ENCODE measurements around a stretch of chr2.

DNA sequence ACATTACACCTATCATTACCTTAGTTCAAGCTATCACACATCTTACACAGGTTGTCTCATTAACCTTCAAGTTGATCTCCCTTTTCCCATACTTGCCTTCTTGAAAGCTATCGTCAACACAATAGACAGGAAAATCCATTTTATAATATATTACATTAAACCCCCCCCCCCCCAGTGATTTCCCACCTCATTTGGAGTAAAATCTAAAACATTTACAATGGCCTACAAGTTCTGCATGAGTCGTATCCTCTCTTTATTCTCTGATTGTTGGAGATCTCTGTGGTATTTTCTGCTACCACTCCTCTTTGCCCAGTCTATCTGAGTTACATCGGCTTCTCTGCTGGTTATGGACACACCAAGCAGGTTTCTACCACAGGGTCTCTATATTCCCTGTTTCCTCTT is 79.4 kb upstream of the ZC3H15 start:
- RRBS = no CpG with 5 or more reads among the region's 3 CpGs

GRCh38 chr2:186716654-186717063 is 22.8 kb downstream of the FAM171B start:
- RRBS = no CpG with 5 or more reads among the region's 2 CpGs

DNA sequence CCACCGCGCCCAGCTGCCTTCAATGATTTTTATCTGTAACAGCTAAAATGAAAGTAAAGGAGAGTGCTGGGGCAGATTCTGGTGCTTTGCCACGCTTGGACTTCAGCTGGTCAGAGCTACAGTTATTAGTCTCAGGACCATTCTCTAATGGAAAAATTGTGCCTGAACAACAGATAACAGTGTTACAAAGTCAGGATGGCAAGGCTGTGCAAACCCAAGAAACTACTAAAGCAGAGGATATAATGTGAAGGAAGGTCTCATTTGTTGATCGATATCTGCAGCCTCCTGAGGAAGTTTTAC is 102.7 kb upstream of the ZSWIM2 start:
- RRBS = no CpG with 5 or more reads among the region's 4 CpGs

GRCh38 chr2:187520243-187520757 is 33.9 kb downstream of the TFPI start:
- RRBS = no CpG with 5 or more reads among the region's 8 CpGs

- RRBS = no CpG with 5 or more reads among the region's 5 CpGs
Observed at GRCh38 chr2:187530390-187531131, 23.7 kb downstream of the TFPI start.

DNA sequence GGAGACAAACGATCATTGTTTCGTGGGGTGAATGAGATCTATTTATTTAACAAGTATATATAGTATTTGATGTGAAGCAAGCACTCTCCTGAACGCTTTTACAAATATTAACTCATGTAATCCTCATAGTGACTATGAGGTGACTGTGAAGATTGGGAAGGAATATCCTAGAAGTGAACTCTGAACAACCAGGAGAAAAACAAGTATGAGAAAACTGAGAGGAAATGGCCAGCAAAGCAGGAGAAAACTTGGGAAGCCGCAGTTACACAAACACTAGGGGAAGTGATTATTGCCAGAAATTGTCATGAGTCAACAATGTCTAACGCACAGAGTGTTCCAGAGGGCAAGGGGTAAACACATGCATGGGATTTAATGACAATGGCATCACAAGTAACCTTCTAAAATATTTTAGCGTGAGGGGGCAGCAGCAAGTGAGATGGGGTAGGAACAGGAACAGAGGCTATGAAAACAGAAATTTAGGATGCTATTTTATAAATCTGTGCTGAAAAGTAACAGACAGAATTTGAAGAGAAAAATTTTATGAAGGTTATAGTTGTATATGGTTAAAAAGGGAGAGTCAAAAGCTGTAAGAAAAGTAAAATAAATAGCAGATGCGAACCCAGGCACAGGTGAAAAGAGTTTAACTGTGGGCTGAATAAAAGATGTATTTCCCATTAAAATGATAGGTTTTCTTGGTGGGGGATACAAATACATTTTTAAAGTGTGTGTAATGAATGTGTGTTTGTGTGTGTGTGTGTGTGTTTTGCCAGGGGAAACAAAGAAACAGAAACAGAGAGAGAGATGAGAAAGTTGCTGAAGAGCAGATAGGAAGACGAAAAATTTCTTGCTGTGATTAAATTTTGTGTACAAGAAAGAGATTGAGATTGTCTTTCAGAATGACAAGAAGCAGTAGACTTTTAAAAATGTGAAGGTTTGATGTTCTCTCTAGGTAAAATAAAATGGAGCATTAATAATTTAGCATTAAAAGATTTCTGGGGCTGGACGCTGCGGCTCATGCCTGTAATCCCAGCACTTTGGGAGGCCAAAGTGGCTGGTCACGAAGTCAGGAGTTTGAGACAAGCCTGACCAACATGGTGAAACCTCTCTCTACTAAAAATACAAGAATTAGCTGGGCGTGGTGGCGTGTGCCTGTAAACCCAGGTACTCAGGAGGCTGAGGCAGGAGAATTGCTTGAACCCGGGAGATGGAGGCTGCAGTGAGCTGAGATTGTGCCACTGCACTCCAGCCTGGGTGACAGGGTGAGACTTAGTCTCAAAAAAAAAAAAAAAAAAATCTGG is 12.2 kb downstream of the TFPI start:
- RRBS = no CpG with 5 or more reads among the region's 14 CpGs

- RRBS = no CpG with 5 or more reads among the region's 2 CpGs
Observed at GRCh38 chr2:187548887-187549596, 5.2 kb downstream of the TFPI start.

DNA sequence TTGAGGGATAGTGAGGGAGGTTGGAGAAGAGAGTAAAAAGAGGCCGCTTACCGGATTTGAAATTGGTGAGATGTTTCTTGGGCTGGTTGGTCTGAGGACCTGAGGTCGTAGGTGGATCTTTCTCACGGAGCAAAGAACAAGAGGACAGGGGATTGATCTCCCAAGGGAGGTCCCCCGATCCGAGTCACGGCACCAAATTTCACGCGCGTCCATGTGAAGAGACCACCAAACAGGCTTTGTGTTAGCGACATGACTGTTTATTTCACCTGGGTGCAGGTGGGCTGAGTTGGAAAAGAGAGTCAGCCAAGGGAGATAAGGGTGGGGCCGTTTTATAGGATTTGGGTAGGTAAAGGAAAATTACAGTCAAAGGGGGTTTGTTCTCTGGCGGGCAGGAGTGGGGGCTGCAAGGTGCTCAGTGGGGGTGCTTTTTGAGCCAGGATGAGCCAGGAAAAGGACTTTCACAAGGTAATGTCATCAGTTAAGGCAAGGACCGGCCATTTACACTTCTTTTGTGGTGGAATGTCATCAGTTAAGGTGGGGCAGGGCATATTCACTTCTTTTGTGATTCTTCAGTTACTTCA is 11.4 kb upstream of the TFPI start:
- RRBS = no CpG with 5 or more reads among the region's 14 CpGs

GRCh38 chr2:188294369-188294931 is 2.8 kb downstream of the GULP1 start:
- RRBS = no CpG with 5 or more reads among the region's 1 CpG

GRCh38 chr2:188606455-188607108 is 314.9 kb downstream of the GULP1 start:
- RRBS = no CpG with 5 or more reads among the region's 42 CpGs

GRCh38 chr2:188971281-188971766 is 2.8 kb upstream of the COL3A1 start:
- RRBS = no CpG with 5 or more reads among the region's 2 CpGs

- RRBS = no CpG with 5 or more reads among the region's 3 CpGs
Observed at GRCh38 chr2:189522724-189523211, 57.8 kb downstream of the SLC40A1 start.

GRCh38 chr2:189575090-189575570 is 5.5 kb downstream of the SLC40A1 start:
- RRBS = no CpG with 5 or more reads among the region's 7 CpGs

- RRBS = no CpG with 5 or more reads among the region's 2 CpGs
Observed at GRCh38 chr2:189662398-189662814, 1.1 kb downstream of the ASDURF start.

DNA sequence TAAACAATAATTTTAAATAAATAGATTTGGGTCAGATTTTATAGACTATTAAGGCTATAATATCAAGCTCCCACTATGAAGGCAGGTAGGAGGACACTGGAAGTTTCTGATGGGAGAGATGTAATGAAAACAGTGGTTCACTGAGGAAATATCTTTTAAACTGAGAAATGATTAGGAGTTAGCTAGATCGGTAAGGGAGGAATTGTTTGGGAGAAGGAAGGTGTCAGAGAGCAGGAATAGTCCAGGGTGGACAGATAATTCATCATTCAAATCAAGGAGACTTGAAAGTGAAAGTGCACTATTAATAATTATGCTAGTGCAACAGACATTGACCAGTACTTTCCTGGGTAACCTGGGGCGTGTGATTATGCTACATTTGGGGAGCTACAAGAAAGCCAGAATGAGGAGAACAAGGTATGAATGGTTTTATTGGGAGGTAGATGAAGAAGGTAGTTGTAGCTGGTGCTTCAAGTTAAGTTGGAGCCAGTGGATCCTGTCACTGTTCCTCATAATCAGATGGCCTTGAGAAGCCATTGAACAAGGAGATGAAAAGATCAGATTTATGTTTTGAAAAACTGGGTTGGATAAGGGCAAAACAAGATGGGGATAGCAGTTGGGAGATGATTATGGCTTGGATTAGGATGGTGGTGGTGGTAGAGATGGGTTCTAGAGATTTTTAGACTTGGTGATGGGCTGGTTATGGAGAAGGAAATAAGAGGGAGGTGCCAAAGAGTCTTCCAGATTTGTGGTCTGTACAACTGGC is 28.4 kb downstream of the ANKAR start:
- RRBS = no CpG with 5 or more reads among the region's 2 CpGs

GRCh38 chr2:189791638-189792187 is 7.5 kb downstream of the PMS1 start:
- RRBS = no CpG with 5 or more reads among the region's 6 CpGs

DNA sequence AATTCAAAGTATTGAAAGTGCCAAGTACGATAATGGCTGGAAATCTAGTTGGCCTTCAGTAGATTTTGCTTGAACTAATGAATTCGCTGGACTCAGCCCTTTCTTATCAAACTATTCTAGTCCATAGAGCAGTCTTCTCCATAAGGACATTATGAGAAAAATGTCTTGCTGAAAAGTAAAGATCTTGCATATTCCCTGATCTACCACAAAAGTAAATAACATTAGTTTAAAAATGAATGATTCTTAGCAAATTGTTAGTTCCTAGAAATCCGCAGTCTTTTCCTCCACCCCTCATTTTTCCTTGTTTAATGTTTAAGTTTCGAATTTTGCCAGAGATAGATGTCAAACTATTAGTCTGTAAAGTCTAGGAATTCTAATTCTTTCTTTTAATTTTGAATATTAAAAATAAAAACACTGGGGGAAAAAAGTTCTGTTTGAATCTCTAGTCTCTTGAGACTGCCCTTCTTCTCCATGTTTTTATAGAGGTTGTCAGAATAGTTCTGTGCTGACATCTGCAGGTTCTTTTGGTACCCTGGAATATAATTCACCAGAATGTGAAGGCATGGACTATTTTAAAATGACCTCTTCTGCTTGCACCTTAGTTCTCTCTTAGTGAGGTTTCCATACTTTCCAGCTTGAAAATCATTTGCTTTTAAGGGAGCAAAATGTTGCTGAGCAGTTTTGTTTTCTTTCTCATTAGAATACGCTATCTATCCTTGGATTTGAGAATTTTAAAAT is 2.7 kb downstream of the C2orf88 start:
- RRBS = no CpG with 5 or more reads among the region's 5 CpGs

- RRBS = no CpG with 5 or more reads among the region's 6 CpGs
Observed at GRCh38 chr2:190359739-190360540, 16.6 kb downstream of the INPP1 start.

GRCh38 chr2:190407023-190407426 is 1.1 kb upstream of the MFSD6 start:
- RRBS = no CpG with 5 or more reads among the region's 7 CpGs

Measured in epithelial cell of prostate (primary cell).